ENCODE data around the gene LEMD2.

- RAMPAGE, long total RNA, result no peak
- RRBS, result no CpG with 5 or more reads among the region's 13 CpGs
These were observed 954 bp upstream of the ZBTB9 start for GRCh38 chr6:33453217-33454027.

GRCh38 chr6:33684561-33685103, 26.9 kb downstream of the UQCC2 start:
- RAMPAGE, long total RNA, result no peak
- RRBS, result 85% methylated on average over 8 of the region's 15 CpGs

DNA sequence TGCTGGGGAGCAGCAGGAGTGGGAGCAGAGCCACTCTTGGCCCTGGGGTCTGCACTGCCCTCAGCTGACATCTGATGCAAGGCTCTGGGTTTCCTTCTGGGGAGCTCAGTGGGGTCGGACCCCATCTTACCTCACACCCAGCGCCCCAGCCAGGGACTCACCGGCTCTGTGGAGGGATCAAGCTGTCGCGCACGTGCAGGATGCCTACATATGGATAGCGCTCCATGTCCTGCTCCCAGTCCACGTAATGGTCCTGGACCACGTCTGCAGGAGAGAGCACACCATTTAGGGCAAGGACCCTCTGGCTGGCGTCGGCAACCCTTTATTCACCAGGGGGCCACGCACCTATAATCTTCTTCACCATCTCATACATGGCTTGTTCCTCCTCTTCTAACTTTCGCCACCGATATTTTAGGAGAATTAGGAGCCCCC, 12.1 kb downstream of the LEMD2 start:
- RAMPAGE, long total RNA, result no peak
- RRBS, result no CpG with 5 or more reads among the region's 14 CpGs

- RAMPAGE, long total RNA, result no peak
- RRBS, result 2% methylated on average over 60 of the region's 93 CpGs
These were observed at the start of gene LEMD2 for GRCh38 chr6:33788615-33789333. Gene LEMD2, minus strand, starts transcription at chr6:33789130.

- RAMPAGE, long total RNA, result no peak
- RRBS, result no CpG with 5 or more reads among the region's 5 CpGs
These were observed 36.3 kb upstream of the MLN start for GRCh38 chr6:33840035-33840491.

DNA sequence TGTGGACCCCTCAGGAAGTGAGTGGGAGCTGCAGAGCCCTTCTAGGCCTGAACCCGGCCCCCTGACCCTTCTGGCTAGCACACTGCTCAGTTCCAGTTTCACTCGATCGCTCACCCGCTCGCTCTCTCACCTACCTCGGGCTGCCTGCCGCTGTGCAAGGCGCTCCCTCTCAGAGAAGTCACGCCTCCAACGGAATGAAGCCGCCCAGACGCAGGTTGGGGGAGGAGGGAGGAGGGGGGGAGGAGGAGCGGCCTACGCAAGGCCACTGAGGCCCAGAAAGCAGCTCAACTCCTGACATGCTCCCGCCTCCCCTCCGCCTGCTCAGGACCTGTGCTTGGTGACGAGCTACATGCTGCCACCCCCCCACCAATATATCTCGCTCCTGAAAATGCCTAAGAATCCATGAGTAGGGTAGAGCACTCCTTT, 3.3 kb downstream of the GRM4 start:
- RAMPAGE, long total RNA, result no peak
- RRBS, result no CpG with 5 or more reads among the region's 18 CpGs

- RAMPAGE, long total RNA, result no peak
- RRBS, result 2% methylated on average over 73 of the region's 91 CpGs
These were observed 1.0 kb downstream of the GRM4 start for GRCh38 chr6:34144695-34145450.

DNA sequence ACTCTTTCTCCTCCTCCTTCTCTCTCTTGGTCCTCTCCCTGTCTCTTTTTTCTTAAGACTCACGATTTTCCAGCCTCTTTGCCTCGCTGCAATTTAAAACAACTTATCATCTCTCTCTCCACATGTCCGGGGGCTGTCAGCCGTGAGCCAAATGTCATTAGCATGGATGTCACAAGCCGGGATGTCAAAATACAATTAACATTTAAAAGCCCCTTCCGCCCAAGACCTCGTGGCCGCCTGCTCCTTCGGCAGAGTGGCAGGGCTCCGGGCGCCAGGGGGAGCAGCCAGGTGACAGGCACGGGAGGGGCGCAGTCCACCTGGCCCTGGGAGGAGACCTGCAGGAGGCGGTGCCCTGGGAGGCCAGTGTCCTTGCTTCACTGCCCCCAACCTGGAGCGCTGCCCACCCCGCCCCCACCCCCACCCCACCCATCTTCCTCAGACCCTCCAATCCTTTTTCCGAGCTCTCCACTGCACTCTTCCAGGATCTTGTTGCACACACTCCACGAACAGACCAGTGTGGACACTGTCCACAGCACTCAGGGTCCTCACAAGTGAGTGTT, 5.5 kb upstream of the GRM4 start:
- RAMPAGE, long total RNA, result no peak
- RRBS, result 3% methylated on average over 6 of the region's 18 CpGs

GRCh38 chr6:34239814-34240459, 3.3 kb downstream of the HMGA1 start:
- RAMPAGE, long total RNA, result no peak
- RRBS, result no CpG with 5 or more reads among the region's 4 CpGs

GRCh38 chr6:34244371-34245081, 4.3 kb downstream of the SMIM29 start:
- RAMPAGE, long total RNA, result no peak
- RRBS, result no CpG with 5 or more reads among the region's 14 CpGs

GRCh38 chr6:34284222-34285245, 35.7 kb upstream of the SMIM29 start:
- RAMPAGE, long total RNA, result no peak
- RRBS, result no CpG with 5 or more reads among the region's 5 CpGs

GRCh38 chr6:34288325-34289197, 39.8 kb upstream of the SMIM29 start:
- RAMPAGE, long total RNA, result no peak
- RRBS, result no CpG with 5 or more reads among the region's 7 CpGs

DNA sequence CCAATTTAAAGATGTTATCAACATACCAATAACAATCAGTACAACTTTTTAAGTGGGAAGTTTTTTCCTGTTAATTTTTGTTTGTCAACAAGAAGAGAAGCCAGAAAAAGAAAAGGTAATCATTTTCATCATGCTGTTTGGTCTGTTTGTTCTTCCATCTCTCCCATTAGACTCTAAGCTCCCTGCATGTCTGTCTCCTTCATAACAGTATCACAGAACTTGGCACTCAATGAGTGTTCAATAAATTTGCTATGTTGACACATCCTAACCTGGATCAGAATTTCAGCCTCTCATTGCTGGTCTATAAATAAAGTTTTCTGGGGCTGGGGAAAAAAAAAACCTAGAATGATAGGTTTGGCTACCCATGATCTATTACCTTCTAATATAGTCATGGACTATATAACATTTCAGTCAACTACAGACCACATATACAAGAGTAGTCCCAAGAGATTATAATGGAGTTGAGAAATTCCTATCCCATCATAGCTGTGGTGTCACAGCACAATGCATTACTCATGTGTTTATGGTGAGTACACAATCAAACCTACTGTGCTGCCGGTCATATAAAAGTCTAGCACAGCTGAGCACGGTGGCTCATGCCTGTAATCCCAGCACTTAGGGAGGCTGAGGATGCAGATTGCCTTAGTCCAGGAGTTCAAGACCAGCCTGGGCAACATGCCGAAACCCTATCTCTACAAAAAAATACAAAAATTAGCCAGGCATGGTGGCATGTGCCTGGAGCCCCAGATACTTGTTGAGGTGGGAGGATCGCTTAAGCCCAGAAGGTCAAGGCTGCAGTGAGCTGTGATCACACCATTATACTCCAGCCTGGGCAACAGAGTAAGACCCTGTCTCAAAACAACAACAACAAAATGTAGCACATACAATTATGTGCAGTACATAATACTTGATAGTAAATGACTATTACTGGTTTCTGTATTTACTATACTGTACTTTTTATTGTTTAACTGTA, 5.9 kb downstream of the NUDT3 start:
- RAMPAGE, long total RNA, result no peak
- RRBS, result no CpG with 5 or more reads among the region's 4 CpGs

- RAMPAGE, long total RNA, result no peak
- RRBS, result 27% methylated on average over 5 of the region's 38 CpGs
These were observed 662 bp downstream of the RPS10 start for GRCh38 chr6:34424872-34425942.

DNA sequence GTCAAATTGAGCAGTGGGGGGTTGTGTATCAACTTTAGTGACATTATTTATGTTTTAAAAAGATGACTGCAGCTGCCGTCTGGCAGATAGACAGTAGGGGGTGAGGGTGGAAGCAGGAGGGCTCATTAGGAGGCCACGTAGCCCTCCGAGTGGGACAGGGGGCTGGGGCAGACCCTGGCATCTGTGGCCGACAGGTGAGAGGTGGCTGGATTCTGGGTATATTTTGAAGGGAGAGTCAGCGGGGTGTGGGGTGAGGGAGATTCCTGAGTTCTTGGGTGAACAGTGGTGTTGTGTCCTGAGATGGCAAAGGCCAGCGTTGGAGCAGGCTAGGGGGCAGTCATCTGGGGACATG, 19.3 kb downstream of the PACSIN1 start:
- RAMPAGE, long total RNA, result no peak
- RRBS, result no CpG with 5 or more reads among the region's 6 CpGs

GRCh38 chr6:34531416-34531867, 24.7 kb downstream of the SPDEF start:
- RAMPAGE, long total RNA, result no peak
- RRBS, result no CpG with 5 or more reads among the region's 27 CpGs

DNA sequence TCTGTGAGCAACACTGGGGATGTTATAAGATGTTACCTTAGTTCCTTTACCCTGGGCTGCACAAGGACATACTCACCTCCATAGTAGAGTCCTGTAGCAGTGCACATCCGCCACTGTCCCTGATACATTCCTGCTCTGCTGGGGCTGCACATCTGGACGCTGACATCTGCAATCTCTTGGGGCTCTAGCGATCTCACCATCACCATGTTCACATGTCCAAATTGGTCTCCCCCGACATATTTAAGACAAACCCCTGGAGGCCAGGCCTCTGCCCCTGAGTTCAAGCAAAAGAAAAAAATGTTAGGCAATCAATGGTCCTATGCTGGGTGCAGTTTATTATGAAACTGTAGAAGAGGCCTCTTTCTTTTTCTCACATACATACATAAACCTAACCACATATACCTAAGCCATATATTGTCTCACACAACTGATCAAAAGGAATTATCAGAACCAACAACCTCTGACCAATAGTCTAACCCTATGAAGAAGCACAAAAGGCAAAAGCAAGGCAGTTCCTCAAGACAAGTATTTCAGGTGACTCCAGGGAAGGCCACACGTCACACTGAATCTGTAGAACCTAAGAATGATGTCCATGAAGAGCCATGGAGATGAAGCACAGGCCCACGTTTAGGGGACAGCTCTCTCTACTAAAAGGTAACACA, 49.9 kb downstream of the ILRUN start:
- RAMPAGE, long total RNA, result no peak
- RRBS, result no CpG with 5 or more reads among the region's 6 CpGs

- RAMPAGE, long total RNA, result no peak
- RRBS, result no CpG with 5 or more reads among the region's 3 CpGs
These were observed 23.8 kb downstream of the ILRUN start for GRCh38 chr6:34672837-34673036.

DNA sequence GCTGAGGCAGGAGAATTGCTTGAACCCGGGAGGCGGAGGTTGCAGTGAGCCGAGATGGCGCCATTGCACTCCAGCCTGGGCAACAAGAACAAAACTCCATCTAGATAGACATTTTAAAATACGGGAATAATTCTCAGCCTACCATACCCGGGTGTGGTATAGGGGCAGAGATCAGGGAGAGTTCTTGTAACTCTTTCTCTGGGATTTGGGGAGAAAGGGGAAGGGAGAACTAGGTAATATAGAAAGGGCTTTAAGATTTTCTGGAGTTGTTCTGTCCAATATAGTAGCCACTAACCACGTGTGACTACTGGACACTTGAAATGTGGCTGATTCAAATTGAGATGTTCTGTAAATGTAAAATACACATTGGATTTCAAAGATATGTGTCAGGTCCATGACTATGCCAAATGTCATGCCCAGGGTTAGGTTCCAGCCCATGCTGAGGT, 47.3 kb downstream of the BLTP3A start:
- RAMPAGE, long total RNA, result no peak
- RRBS, result no CpG with 5 or more reads among the region's 7 CpGs

GRCh38 chr6:35047591-35048283, 93.4 kb downstream of the TCP11 start:
- RAMPAGE, long total RNA, result no peak
- RRBS, result no CpG with 5 or more reads among the region's 9 CpGs

Measured in cardiac muscle cell (in vitro differentiated cells and primary cell).